M059J (cell line): ENCODE measurements around the gene ST3GAL2.

DNA sequence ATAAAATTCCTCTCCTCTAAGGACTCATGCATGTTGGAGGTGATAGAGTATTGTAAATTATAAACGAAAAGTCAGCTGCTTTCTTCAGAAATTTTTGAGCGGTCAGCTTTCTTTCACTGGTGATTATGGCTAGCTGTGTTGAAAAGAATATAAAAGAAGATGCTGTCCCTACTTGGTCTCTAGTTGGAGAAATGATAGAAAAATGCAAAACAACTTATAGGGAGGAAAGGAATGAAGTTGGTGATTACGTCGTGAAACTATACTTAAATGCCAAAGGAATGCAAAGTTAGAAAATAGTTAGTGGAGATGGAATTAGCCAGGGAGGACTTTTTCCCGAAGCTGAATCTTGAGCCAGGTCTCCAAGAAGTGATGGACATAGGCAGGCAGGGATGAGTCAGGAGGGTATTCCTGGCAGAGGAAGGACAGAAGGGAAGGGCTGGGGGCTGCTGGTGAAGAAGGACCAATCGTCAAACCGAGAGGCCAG is 1.6 kb downstream of the SNTB2 start:
- RAMPAGE, long total RNA, result no peak

- RAMPAGE, long total RNA, result no peak
Measured at GRCh38 chr16:69316473-69317114, 5.4 kb downstream of the VPS4A start.

- RAMPAGE, long total RNA, result no peak
Measured at GRCh38 chr16:69384867-69385305, 921 bp downstream of the TERF2 start.

GRCh38 chr16:69530552-69531176 is 35.1 kb upstream of the NFAT5 start:
- RAMPAGE, long total RNA, result no peak

- RAMPAGE, long total RNA, result no peak
Measured at GRCh38 chr16:69626244-69626561, 60.4 kb downstream of the NFAT5 start.

- RAMPAGE, long total RNA, result no peak
Measured at GRCh38 chr16:69639240-69639947, 73.6 kb downstream of the NFAT5 start.

DNA sequence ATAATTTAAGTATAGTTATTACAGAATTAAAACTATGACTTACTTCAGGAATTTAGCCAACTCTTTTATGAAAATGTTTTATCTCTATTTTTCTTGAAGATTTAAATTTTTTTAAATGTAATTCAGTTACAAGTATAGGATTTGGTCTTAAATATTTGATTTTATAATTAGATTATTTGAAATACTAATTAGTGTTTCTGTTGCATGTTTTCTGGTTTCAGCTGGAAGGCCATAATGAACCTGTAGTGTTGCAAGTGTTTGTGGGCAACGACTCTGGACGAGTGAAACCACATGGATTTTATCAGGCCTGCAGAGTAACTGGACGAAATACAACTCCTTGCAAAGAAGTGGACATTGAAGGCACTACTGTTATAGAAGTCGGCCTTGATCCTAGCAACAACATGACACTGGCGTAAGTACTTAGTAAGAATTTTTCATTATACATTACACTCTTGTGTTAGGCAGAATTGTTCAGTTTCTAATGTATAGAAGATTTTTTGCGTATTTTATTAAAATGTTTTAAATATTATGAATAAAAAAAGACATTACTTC is 70.9 kb downstream of the NQO1 start:
- RAMPAGE, long total RNA, result no peak

- RAMPAGE, long total RNA, result no peak
Measured at GRCh38 chr16:69691823-69692326, 34.5 kb downstream of the NQO1 start.

- RAMPAGE, long total RNA, result no peak
Measured at GRCh38 chr16:69820664-69821629, 58.8 kb downstream of the WWP2 start.

DNA sequence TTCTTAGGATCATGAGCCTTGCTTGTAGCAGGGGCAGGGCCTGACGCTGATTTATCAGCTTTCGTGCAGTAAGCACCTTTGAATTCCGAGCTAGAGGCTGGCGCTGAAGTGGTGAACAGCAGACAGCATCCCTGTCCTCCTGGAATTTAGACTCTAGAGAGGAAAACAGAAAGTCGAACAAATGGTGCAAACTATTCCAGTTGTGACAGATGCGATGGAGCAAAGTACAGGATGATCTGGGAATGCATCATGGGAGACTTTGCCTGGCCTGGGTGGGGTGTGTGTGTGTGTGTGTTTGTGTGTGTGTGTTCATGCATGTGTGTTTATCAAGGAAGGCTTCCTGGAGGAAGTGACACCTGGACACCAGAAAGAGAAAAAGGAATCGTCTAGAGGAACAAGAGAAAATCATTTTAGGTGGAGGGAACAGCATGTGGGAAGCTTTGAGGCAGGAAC is 60.1 kb downstream of the WWP2 start:
- RAMPAGE, long total RNA, result no peak

DNA sequence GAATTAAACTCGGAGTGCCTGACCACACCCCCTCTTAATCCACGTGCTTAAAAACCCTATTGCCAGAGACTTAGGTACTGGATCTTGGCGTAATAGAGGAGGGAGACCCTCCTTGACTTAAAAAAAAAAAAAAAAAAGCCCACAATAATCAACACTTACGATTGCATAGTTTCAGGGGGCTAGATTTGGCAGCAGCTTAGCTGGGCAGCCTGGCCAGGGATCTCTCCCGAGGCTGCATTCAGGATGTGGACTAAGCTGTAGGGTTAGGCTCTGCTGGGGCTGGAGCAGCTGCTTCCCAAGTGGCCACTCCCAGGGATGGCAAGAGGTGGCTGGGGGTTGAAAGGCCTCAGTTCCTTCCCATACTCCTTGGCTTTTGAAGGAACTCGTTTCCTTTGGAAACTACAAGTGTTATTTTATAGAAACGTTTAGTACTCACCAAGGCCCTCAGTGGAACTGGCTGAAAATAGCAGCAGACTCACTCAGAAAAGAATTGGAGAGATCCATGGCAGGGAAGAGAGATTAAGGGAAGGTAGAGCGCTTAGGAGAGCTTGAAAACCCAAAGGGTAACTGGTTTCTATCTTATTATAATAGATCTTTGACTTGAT is 76.3 kb downstream of the WWP2 start:
- RAMPAGE, long total RNA, result no peak

- RAMPAGE, long total RNA, result no peak
Measured at GRCh38 chr16:69838932-69839679, 77.0 kb downstream of the WWP2 start.

DNA sequence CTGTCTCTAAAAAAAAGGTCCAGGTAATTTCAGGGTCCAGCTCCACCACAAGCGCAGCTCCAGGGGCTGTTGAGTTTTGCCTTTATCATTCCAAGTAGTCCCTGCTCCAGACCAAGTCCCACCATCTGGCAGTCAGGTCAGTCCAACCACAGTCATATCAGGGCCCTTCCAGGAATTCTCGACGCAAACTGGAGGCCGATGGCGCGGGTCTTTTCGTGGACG is 1.0 kb downstream of the EXOSC6 start:
- RAMPAGE, long total RNA, result no peak

- RAMPAGE, long total RNA, result no peak
Measured at GRCh38 chr16:70264671-70265246, 13.0 kb upstream of the EXOSC6 start.

DNA sequence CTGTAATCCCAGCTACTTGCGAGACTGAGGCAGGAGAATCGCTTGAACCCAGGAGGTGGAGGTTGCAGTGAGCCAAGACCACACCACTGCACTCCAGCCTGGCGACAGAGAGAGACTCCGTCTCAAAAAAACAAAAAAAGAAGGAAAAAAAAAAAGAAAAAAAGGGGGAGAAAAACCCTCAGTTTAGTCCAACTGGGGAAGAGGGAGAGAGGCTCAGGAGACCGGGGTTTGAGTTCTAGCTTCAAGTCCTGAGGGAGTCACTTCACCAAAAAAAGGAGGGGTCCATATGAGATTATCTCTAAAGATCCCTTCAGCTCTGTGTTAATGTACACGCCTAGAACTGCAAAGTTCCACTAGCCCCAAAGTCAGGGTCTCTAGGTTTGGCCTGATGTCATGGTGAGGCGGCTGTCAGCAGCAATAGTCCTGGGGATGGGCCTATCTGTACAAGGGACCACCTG is 6.0 kb downstream of the AARS1 start:
- RAMPAGE, long total RNA, result no peak

GRCh38 chr16:70422231-70422868 is 16.6 kb downstream of the ST3GAL2 start:
- RAMPAGE, long total RNA, result no peak

DNA sequence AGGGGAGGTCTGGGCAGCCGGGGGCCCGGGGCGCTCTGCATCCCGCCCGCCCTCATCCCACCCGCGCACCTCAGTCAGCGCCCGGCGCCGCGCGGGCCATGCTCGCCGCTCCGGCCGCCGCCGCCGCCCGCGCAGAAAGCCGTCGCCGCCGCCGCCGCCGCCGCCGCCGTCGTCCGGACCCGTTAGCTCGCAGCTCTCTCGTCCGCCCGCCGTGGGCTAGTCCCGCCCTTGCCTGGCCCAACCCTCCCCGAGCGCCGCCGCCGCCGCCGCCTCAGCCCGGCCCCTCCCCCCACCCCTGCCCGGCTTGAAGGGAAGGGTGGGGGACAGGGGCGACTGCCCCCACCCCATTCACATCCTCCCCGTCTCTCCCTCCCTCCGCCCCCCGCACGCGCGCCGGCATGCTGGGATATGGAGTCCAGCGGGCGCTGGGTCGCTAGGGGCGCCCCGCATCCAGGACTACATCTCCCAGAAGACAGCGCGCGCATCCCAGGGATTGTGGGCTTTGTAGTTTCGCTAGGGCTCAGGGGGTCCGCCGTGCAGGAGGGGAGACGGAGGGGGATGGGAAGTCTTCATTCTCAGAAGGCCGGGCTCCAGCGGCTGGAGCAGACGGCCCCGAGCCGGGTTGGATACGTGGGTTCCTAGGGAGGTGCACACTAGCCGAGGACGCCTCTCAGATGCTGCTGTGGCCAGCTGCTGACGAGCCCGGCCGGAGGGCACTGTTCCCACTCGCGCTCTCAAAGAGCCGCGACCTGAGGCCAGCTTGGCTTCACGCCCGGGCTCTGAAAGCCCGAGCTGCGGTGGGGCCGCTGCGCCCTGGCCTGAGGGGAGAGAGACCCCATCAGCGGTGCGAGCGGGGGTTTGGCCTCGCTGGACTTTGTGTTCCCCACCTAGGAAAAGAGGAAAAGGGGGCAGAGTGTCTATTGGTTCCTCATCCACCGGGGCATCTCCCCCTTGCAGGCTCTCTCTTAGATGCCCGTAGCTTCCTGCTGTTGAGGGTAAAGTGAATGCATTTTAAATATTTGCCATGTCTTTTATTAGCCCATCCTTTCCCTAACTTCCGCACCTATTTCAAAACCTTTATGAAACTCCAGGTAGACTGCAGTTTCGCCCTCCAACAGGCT is at the start of gene ST3GAL2:
TSS of gene ST3GAL2 (minus strand) at position 221 of the 1,121 bp plus-strand sequence.
- RAMPAGE, long total RNA, result no peak

DNA sequence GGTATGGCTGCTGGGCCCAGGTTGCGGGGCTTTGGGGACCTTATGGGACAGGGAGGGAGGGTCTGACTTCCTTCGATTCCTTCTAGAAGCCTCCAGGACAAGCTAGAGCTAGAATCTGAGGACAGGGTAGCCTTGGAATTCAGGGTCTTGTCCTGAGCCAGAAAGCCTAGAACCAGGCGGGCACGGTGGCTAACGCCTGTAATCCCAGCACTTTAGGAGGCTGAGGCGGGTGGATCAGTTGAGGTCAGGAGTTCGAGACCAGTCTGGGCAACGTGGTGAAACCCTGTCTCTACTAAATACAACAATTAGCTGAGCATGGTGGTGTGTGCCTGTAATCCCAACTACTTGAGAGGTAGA is 13.5 kb downstream of the FCSK start:
- RAMPAGE, long total RNA, result no peak

- RAMPAGE, long total RNA, result no peak
Measured at GRCh38 chr16:70602916-70603115, 43.5 kb upstream of the IL34 start.

DNA sequence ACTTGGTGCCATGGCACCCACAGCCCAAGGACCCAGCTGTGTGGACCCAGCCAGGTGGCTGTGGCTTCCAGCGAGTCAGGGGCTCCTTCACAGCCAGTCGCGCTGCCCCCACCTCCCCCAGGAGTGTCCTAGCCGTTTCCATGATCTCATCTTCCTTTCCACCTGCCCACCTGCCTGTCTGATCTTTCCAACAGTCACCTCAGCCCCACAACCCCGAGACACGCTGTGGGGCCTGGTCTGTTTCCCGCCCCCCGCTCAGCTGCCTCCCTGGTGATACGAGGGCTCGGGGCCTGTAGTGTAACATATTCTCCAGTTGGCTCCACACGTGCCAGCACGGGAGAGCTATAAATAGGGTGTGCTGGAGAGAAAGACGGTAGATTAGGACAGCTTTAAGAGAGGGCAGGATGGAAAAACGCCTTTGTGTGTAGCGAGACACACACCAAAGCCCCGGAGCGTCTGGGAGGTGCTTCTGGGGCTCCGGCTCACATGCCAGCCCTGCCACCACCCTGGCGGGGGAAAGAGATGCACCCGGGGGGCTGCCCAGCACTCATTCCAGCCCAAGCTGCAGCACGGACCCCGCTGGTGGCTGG is 7.3 kb upstream of the MTSS2 start:
- RAMPAGE, long total RNA, result no peak